Endometrial microvascular endothelial cells (primary cell): ENCODE data around the genes GKAP1 and KIF27.

DNA sequence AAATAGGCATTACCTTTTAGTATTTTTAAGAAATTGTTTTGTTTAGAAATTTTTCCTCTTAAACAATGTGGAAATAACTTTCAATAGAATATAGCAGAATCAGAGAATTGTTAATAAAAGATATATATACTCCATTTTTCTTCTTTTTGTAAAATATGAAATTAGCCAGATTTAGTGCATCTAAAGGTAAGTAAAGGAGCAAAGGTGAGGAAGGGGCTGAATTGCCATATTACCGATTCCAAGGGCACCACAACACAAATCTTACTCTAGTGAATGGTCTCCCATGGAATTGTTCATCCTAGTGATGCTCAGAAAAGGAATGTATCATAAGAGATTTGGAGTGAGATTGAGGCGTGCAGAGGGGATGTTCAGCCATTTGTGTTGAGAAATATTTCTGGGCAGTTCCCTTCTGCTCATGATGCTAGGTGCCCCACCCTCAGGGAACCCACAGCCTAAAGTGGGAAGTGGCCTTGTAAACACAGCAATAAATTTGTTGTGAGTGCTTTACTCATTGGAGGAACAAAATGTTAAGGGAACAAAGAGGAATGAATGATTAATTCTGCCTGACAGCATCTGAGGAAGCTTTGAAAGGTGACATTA, 129.8 kb downstream of the TLE4 start:
- RAMPAGE, long total RNA, result no peak

DNA sequence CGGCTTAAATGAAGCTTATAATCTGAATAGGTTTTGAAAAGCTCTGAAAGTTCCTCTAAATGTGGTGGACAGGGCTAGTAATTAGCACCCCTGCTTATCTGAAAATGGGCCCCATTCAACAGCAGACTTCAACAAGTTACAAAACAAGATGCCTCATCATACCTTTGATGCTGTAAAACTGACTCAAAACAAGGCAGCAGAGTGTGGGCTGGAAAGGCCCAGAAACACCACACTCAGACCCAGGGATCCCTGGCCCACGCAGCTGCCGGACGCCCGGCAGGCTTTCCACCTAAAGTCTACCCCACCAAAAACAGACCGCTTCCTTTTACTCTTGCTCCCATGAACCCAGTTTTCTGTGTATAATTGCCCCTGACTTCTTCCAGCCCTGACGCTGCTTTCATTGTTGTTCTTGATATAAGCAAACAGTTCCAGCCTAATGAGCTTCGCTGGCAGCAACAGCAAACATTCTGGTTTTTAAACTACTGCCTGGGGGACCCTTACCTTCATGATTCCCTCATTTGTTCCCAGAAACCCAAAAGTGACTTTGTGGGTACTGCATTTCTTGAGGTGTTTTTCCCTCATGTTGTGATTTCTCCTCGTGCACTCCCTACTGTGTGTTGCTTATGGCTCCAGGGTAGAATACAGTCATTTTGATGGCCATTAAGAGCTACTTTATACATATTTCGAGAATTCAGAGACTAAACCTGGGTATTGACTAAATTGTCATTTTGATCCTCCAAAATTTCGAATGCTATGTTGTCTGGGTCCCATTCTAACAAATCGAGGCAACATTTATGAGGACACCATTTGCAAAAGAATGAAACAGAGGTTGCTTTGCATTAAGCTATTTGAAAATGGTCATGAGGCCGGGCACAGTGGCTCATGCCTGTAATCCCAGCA, 66.5 kb downstream of the TLE1 start:
- RAMPAGE, long total RNA, result no peak

DNA sequence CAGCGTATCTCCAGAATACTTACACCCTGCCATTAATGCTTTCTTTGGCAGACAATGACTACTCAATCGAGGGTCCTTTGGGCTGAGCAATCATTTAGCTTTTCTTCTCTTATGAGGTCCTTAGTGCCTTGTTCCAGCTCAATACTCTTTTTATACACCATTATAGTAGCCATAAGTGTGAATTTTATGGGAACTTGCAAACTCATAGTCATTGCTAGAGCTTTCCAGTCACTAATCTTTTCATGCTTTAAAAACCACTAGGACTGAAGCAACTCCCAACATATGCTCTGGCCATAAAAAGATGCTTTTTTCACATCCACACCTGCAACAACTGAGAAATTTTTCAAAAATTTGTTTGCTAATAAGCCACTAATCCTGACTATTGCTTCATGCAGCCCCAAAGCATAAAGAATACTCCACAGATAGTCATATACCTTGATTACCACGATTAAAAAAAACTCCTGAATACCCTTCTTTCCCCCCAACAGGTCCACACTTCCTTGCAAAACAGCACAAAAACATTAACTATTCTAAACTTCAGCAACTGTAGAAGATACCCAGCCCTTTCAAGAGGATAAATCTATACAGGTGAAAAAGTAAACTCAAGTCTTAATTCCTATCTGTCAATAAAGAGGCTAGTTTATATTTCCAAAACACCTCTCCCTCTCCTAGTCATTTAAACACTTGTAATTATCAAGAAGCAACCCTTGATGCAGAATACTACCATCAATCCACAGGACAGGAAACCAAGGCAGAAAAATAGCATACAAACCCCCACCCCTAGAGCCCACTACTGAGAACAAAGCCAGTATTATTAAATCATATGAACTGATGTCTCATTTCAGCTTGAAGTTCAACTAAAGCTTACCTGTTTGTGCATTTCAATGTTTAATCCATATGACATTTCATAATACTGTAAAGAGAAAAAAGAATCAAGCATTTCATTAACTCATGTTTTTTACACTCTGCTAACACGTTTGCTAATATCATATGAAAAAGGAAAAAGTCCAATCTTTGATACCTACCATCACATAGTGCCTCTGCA, 4.2 kb downstream of the TLE1 start:
- RAMPAGE, long total RNA, result no peak

GRCh38 chr9:81686670-81687040, 2.7 kb downstream of the TLE1 start:
- RAMPAGE, long total RNA, result no peak

DNA sequence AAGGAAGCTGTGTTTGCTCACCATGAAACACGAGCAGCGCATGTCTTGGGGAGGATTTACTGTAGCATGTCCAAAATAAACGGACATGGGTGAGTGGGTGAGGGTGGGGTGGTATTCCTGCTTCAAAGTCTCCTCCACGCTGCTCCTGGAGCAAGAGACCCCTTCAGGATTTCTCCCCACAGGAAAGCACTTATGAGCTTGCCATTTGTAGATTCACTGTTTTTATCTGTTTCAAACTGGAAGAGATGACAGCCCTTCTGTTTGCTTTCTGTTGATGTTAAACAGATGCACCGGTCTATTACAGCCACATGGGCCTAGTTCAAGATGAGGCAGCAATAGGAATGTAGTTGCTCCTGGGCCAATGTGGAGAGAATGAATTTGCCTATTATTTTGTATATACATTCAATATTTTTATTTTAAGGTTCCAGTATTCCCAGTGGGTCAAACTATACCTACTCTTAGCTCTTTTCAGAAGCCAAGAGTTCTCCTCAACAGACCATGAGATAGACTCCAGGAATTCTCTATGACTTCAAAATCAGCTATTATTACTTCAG, 461.7 kb downstream of the RASEF start:
- RAMPAGE, long total RNA, result no peak

DNA sequence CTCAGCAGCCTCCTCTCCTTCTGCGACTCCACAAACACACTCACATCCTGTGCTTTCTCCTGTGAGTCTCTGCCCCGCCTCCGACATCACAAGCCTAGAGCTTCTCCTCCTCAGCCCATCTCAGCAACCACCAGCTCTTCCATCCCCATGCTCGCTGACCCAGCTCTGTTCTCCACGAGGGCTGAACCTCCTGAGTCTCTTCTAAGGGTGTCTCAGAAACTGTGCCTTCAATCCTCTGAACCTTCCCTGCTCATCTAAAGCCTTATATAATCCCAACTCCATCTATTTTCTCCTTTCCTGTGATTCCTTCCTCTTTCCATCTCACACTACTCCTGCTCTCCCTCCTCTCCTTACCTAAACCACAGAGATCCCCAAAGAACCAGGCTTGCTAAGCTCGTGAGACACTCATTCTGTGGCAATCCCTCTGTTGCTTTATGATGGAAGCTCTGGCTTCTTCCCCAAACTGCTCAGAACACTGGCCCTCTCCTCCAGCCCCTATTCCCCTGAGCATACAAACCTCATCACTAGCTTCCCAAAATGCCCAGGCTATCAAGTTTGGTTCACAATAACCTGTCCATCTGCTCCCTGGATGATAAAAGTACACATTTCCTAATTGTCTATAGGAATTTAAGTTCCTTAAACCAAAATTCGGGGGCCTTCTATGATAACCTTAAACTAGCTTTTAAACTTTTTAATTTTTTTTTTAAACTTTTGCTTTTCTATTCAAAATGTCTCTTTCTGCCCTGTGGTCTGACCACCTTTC, 55.1 kb downstream of the RASEF start:
- RAMPAGE, long total RNA, result no peak

GRCh38 chr9:83228670-83229065, 165.7 kb upstream of the RASEF start:
- RAMPAGE, long total RNA, result no peak

GRCh38 chr9:83266446-83267656, 203.9 kb upstream of the RASEF start:
- RAMPAGE, long total RNA, result no peak

GRCh38 chr9:83510875-83511452, 27.2 kb downstream of the FRMD3 start:
- RAMPAGE, long total RNA, result no peak

DNA sequence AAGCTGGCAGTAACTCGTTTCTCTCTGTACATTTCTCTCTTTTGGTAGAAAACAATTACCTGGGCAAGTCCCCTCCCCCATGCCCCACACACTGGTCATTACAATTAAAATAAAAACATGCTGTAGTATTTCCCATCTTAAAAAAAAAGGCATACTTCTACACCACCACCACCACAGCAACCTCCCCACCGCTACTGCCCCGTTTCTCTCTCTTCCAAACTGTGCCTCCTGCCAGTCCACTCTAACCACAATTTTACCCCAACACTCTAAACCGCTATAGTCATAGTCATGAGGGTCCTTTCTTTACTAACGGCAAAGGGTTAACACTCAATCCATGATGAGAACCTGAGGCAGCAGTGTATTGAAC, 33.9 kb downstream of the IDNK start:
- RAMPAGE, long total RNA, result no peak

- RAMPAGE, long total RNA, result no peak
These were observed 37.9 kb downstream of the UBQLN1 start for GRCh38 chr9:83669886-83670314.

- RAMPAGE, long total RNA, result no peak
These were observed 778 bp upstream of the UBQLN1 start for GRCh38 chr9:83708492-83708980.

DNA sequence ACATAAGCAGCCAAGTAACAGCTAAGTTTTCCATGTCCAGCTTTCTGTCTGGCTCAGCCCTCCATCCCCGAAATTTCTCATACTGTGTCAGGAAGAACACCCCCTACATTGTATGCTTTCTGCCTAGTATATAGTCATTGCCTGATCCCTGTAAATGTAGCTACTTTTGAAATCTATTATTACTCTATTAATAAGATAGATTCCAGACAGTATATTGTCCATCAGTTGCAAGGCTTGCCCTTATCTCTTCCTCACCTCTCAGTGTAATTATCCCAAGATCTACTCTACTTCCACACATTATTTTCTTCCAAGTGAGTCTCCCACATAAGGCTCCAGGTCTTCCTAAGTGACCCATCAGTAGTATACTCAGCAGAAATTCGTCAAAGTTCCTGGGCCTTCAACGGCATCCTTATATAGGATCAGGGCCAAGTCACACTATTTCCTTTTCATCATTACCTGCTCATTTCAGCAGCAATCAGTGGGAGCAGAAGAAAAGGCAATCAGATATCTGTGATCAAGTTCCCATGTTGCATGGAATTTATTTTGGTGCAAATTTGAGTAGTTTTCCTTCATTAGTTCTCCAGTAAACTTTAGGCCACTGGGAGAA, 20.2 kb downstream of the GKAP1 start:
- RAMPAGE, long total RNA, result no peak

- RAMPAGE, long total RNA, result no peak
These were observed at the start of gene GKAP1 for GRCh38 chr9:83817680-83818190. GKAP1 (minus strand) TSS chr9:83817769.

DNA sequence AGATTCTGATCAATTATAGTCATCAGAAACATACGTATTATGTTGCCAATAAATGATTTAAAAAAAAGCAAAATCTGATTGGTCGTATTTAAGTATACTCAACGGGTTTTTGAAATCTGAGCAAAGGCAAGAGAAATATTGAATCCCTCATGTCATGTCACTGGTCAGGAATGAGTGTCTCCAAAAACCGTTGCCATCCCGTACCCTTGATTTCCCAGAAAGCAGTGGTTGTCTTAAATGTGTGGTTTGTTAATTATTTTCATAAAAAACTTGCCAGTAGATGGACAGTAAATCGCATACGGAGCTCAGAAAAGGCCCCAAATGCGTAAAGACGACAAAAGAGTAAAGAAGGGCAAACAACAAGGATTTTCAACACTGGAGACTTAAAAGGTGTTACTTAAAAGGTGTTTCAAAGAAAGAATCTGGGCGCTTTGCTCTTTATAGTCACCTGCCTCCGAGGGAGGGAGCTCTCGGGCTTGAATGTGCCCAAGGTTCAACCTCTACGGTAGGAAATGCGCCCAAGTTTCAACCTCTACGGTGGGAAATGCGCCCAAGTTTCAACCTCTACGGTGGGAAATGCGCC, 816 bp downstream of the KIF27 start:
- RAMPAGE, long total RNA, result no peak

GRCh38 chr9:83920908-83921750, at the start of gene KIF27:
KIF27 (minus strand) TSS chr9:83921432.
- RAMPAGE, long total RNA, result no peak

DNA sequence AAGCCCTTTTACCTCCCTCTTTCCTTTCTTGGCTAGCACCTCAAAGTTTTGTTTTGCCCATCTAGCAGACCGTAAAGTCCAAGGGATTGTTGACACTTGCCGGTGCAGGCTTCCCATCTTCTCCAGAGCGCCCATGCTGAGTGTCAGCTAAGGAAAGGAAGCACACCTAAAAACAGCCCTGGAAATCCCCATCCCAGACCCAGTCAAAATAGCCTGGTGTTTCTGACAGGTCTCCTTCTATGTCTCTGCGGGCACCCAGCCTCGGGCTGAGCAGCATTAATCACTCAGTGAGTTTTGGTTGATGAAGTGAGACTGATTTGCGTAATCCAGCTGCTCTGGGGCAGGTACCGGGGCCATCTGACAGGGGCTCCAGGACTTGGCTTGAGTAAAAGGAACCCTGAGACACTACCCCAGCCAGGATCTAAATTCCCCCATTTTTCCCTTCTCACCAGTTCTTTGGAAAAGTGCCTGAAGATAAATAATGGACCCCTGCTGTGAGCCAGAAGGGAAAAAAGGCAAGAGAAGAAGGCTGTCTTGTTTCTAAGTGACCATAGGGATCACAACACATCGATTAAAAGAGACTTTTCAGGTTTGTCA, 647 bp downstream of the SLC28A3 start:
- RAMPAGE, long total RNA, result no peak

DNA sequence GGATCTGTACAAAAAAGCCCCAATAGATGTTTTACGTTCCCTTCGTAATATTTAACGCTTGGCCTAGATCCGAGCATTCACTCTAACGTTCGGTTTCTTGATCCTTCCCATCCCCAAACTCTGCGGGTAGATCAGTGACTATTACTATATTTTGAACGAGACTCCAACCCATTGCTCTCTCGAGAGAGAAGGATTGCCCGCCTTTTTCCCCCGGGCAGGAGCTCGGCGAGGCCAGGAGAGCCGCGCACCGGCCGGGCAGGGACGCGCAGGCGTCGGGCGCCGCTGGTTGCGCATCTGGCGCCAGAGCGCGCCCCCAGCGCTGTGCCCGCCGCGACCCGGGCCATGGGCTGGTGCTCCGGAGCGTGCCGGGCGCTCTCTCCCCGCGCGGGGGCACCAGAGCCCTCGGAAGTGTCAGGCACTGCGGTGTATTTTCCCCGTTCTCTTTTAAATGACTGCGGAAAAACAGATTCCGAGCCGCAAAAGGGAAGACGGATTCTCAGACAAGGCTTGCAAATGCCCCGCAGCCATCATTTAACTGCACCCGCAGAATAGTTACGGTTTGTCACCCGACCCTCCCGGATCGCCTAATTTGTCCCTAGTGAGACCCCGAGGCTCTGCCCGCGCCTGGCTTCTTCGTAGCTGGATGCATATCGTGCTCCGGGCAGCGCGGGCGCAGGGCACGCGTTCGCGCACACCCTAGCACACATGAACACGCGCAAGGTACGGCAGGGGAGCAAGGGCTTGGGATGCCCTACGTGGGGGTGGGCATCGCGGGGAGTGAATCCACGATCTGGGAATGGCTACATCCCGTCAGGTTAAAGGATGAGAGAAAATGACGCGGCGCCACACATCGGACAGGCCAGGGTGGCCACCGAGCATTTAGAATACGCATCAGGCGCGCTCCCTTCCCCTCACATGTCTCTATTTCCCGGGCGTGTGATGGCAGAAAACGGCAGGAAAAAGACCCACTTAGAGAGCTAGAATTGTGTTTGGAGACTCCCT, 1.2 kb upstream of the NTRK2 start:
- RAMPAGE, long total RNA, result no peak

- RAMPAGE, long total RNA, result no peak
These were observed 377.0 kb downstream of the NTRK2 start for GRCh38 chr9:85046636-85046835.

DNA sequence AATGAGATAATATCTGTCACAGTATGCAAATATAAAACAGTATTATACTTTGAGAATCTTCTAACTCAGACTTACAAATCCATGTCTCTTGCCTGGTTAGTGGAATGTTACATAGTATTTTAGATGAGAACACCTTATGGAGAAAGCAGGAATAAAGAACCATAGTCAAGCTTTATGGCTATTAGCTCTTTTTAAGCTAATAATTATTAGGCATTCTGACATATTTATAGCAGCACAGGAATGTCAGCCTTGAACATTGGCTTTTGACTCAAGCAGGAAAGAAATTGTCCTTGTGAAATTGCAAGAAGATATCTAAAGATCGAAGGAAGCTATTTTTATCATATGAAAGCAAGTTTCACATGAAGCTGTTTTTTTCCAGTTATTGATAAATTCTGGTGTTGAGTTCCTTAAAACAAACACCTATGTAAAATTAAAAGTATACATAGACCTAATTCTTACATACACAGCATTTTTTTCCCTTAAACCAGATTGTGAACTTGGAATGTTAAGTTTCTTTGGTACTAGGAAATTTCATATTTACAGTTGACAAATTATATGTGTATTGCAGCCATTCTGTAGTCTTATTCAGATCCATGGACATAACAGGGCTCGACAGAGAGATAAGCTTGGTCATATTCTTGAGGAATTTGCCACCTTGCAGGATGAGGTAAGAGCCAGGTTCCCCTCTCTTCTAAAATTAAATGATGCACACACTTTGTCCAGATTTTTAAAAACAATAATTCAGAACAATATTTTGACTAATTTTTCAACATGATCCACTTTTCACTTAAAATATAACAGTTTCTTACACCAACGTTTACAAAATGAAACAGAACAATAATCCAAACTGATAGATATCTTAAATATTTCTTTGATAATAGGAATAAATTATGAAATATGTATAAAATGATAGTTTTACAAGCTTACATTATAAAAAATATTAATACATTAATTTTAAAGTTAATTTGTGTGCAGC, 71.8 kb downstream of the NAA35 start:
- RAMPAGE, long total RNA, result no peak